Gastrocnemius medialis (tissue), 3 donors: ENCODE measurements around a stretch of chr6.

GRCh38 chr6:16700061-16701418 is 60.7 kb downstream of the ATXN1 start:
- PRO-cap: no peak
- RAMPAGE, long total RNA, 3 experiments: no peak in any of the 3 experiments

DNA sequence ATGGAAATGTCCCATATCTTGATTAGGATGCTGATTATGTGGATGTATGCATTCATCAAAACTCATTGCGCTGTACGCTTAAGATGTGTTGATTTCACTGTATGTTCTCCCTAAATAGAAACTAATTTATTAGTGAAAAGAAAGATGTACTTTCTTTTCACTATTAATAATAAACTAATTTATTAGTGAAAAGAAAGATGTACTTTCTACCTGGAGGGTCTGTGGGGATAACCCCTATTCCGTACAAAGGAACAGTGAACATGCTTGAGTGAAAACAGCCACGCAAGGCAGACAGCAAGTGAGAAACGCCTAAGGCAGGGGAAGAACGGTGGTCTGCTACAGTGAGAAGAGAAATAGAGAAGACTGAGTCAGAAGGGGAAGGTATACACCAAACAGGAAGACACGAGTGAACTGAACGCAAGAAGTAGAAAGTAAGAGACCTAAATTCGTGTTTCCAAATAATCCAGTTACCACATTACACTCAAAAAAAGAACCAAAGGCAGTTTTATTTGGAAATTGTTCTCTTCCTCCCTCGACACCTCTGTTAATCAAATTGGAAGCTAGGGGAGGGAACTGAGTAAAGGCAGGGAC is 49.1 kb downstream of the ATXN1 start:
- PRO-cap: no peak
- RAMPAGE, long total RNA, 3 experiments: no peak in any of the 3 experiments

- PRO-cap: no peak
- RAMPAGE, long total RNA, 3 experiments: no peak in any of the 3 experiments
These were observed 37.3 kb downstream of the ATXN1 start for GRCh38 chr6:16723909-16724318.

- PRO-cap: no peak
- RAMPAGE, long total RNA, 3 experiments: no peak in any of the 3 experiments
These were observed 33.1 kb downstream of the ATXN1 start for GRCh38 chr6:16728053-16728615.

DNA sequence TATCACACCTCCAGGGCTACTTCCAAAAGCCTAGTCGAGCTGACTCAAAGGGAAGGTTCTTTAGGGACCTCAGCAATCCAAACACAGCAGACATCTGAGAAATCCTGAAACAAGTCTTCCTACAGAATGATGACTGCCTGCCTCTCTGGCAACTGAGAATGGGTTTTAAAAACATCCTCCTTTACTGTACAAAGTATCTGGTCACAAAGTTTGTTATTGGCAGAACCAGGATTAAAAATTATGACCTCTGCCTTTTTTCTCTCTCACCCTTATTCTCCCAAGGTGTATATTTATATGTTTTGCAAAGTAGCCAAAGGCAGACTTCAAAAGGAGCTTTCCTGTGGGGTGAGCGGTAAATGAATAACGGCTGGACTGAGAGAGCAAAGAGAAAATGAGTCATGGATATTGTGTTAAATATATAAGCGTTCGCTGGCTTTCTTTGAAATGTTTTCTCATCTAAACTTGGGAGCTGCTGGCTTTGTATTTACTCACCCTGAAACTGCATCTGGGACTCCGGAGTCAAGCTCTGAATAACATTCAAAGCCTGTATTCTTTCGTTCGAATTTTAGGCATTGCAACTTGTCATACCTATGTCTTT is 32.2 kb downstream of the ATXN1 start:
- PRO-cap: no peak
- RAMPAGE, long total RNA, 3 experiments: no peak in any of the 3 experiments

GRCh38 chr6:16759567-16760563 is 1.4 kb downstream of the ATXN1 start:
- PRO-cap: bidirectional peak, plus-strand start at chr6:16760130, minus-strand start at chr6:16760058; bidirectional peak, plus-strand start at chr6:16760413, minus-strand start at chr6:16760387
- RAMPAGE, long total RNA, 3 experiments: start-site peak on the minus strand in 2 of 3 experiments, at chr6:16760157-16760266 at its widest, 30 to 47 reads per replicate

DNA sequence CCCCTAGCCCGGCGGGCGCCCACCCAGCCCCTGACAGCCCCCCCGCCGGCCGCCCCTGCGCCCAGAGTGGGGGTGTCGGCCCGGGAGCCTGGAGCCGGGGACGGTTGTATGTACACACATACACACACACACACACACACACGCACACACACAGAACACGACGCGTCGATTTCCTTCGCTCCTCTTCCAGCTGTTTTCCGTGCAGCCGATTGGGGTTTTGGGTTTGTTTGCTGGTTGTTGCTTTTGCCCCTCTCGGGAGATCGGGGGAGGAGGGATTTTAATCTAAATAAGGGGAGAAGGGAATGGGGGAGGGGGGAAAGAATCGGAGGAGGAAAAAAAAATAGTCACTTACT is 338 bp downstream of the ATXN1 start:
- PRO-cap: bidirectional peak, plus-strand start at position 133 of the sequence, minus-strand start at position 112 of the sequence
- RAMPAGE, long total RNA, 3 experiments: no peak in any of the 3 experiments

- PRO-cap: no peak
- RAMPAGE, long total RNA, 3 experiments: no peak in any of the 3 experiments
These were observed 86.0 kb upstream of the STMND1 start for GRCh38 chr6:17015529-17016639.

- PRO-cap: bidirectional peak, plus-strand start at chr6:17202848, minus-strand start at chr6:17202658
- RAMPAGE, long total RNA, 3 experiments: no peak in any of the 3 experiments
These were observed 78.6 kb upstream of the RBM24 start for GRCh38 chr6:17202404-17203133.

- PRO-cap: bidirectional peak, plus-strand start at chr6:17311755, minus-strand start at chr6:17311782; bidirectional peak, plus-strand start at chr6:17312063, minus-strand start at chr6:17311945
- RAMPAGE, long total RNA, 3 experiments: no peak in any of the 3 experiments
These were observed 30.5 kb downstream of the RBM24 start for GRCh38 chr6:17311518-17312188.

DNA sequence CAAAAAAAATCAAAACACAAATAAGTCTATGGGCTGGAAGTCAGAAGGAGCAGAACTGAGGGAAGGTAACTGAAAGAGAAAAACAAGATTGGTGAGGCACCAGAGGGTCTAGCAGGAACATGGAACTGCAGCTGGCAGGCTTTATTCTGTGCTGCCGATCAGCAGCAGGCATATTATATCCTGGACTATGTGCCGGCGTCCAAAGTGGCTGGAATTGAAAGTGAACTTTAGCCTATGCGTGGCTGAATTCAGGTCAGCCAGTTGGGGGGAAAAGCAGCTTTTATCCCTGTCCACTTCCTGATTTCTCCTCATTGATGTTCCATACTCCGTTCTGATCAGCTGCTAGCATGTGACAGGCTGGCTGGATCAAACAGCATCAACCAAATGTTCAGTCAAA is 98.9 kb downstream of the CAP2 start:
- PRO-cap: no peak
- RAMPAGE, long total RNA, 3 experiments: no peak in any of the 3 experiments

DNA sequence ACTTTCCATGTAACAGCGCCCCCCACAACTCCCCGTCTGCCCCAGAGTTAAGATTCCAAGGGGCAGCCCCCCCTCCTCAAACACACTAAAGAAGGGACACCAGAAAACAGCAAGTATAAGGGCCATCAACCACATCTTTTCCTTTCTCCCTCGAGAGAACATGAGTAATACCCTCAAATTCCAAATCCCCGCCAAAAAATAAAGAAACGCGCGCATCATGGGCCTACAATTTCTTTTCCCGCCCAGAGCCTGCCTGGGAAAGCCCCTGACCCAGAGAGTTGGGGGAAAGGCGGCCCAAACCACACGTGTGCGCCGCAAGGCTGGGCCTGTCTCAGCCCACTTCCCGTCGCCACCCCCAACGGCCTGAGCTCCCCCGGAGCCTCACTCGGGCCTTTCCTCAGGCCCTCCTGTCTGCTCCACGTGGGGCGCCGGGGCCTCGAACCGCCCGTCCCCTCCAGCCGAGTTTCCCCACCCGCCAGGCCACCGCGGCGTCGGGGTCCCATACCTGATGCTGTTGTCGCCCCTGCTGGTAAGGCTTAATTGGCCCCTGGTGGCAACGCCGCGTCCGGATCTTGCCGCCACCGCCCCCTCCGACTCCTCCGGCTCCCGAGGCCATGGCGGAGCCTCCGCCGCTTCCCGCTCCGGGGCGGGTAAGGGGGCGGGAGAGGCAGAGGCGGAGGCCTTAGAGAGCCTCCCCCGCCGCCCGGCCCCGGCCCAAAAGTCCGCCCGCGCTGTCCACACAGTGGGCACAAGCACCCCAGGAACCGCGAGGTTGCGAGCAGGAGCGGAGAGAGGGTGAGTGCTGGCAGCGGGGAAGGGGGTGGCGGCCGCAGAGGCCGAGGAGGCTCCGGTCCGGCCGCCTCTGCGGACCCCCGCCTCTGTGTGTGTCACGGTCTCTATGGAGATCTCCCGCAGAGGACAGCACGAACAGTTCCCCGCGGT is 682 bp downstream of the NUP153 start:
- PRO-cap: bidirectional peak, plus-strand start at position 384 of the sequence, minus-strand start at position 322 of the sequence; bidirectional peak, plus-strand start at position 798 of the sequence, minus-strand start at position 754 of the sequence; bidirectional peak, plus-strand start at position 832 of the sequence, minus-strand start at position 886 of the sequence
- RAMPAGE, long total RNA, 3 experiments: start-site peak on the plus strand in 1 of 3 experiments, centred at position 753 of the sequence, 5 reads per replicate

DNA sequence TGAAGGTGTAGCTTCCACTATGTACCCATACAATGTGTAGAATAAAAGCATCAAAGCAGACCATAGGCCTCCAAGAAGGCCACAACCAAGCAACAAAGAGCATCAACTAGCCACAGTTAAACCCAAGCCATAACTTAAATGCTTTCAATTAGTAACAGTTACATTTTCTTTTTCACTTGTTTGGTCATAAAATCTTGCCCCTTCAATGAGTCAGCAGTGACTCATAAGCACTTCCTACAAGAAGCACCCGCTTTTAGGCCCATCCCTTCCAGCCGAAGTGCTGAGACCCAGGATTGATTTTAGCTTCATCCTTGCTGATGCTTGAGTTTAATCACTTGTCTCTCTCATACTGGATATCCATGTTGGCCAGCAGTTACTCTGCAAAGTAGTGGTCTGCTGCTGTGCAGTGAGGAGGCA is 8.3 kb upstream of the NUP153 start:
- PRO-cap: no peak
- RAMPAGE, long total RNA, 3 experiments: no peak in any of the 3 experiments

DNA sequence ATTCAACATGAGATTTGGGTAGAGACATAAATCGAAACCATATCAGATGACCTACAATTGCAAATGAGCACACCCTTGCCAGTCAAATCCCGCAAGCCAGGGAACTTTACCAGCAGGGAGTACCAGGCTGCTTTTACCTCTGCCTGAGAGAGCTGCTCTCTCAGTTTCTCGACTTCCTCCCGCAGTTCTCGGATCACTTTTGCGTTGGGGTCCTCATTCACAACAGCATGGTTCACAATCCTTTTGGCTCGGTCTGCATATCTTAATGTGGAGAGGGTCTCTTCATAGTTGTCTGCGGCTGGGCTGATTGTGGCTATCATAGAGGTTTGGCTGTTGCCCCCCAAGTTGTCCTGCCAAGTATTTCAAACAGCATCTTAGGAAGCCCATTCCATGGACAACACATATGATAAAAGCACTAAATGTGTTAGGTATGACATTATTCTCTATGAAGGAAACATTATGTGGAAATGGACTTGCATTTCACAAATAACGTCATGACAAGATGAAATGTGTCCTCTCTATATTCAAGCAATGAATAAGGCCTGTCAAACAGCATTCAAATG is 130.1 kb upstream of the NUP153 start:
- PRO-cap: no peak
- RAMPAGE, long total RNA, 3 experiments: no peak in any of the 3 experiments

DNA sequence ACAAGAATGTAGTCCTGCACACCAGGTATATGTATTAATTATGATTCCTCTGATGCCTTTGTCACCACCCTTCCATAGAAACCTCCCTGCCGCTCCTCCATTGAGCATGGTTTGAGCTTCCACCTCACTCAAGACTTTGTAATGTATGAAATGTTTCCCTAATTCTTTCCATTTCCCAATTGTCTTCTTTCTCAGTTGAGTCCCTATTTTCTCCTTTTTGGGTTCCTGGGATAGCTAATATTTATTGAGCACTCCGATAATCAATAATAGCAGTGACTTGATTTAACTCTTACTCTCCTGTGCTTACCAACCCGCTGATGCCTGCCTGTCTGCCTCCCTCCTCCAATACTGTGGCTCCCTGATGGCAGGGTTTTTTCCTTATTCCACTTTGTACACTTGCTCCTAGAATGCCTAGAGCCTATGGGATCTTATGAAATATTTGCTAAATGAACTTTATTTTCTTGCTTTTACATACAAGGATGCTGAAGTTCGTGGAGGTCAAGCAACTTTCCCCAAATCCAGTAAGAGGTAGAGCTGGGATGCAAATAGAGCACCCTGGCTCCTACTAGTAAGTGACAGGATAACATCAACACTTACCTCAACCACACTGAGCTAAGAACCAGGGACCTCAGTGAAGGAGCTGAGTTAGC is 136.8 kb downstream of the KIF13A start:
- PRO-cap: no peak
- RAMPAGE, long total RNA, 3 experiments: no peak in any of the 3 experiments

DNA sequence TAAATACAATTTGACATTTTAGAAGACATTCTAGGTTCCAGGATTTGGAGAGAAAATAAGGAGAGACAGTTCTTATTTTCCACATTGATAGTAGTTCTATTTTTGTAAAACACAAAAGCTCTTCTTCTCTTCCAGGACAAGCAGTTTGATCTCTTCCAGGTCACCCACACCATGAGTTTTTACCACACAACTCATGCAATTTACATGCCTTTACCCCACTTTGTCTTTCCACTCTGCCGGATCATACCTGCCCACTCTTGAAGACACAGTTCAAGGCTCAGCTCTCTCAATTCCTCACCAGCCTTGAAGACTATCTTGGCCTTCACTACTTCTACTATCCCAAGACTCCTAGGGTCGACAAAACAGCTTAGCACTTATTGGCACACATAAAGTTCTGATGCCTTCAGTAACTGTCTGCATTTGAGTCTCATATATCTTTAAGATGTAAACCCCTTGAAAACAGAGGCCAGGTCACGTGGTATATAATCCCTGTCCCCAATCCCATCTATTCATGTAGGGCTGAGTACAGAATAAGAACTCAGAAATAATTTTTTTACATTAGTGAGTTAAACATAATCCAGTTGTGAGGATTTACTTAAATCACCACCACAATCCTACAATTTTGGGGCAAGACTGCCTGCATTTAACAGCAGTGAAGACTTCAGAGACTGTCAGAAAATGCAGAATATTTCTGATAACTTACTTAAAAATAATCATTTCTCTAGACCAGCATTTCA is 84.9 kb downstream of the KIF13A start:
- PRO-cap: no peak
- RAMPAGE, long total RNA, 3 experiments: no peak in any of the 3 experiments

DNA sequence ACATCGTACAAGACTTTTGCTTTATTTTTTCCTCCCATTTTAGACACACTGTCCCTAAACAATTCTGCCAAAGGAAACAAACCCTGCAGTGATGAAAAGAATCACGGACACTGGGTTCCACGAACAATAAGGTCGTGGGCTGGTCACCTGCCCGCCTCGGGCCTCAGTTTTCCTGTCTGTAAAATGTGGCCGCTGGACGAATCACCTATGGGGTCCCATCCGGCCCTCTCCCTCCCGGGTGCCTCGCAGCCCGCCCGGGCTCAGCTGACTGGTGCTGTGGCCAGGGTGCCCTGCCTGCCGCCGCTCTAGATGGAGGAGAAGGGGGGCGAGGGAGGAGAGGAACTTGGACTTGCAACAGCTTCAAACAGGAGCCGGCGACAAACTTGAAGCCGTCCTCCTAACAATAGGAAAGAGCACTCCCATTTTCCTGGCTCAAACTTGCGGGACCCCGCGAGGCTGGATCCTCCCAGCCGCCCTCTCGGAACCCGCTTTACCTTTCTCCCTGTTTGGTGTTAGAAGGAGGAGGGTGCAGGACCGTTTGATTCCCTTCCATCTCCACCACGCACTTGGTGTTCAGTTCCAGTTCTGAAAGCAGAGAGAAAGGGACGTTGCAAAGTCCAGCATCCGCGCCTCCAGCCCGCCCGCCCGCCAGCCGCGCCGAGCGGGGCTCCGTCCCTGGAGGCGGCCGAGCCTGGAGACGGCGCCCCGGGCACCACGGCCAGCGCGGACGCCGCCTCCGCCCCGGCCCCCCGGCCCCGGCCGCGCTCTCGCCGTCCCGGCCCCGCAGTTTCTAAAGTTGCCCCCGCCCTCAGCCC is 668 bp downstream of the KIF13A start:
- PRO-cap: bidirectional peak, plus-strand start at position 363 of the sequence, minus-strand start at position 270 of the sequence; unidirectional peak, plus-strand start at position 623 of the sequence
- RAMPAGE, long total RNA, 3 experiments: no peak in any of the 3 experiments

DNA sequence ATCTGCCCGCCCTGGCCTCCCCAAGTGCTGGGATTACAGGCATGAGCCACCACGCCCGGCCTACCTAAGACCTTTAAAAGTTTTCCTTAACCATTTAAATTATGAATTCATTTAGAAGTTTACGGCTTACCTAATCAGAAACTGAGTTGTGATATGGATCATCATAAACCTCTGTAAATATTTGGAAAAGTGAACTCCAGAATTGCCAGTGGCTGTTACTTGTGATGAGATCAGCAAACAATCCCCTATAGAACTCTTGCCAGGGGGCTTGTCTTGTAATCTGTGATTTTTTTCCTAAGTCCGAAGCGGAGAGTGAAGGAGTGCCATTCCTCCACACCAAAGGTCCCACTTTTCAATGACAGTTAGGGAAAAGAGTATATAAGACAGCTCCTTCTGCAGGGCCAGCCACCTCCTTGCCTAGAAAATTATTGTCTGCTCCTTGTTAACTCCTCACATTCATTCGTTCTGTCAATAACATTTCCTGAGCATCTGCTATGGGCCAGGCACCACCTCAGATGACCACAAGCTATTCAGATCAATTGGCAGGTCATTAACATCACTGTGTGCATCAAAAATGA is 64.3 kb upstream of the KIF13A start:
- PRO-cap: no peak
- RAMPAGE, long total RNA, 3 experiments: no peak in any of the 3 experiments

GRCh38 chr6:18390974-18391464 is 3.9 kb downstream of the RNF144B start:
- PRO-cap: no peak
- RAMPAGE, long total RNA, 3 experiments: no peak in any of the 3 experiments

- PRO-cap: no peak
- RAMPAGE, long total RNA, 3 experiments: no peak in any of the 3 experiments
These were observed 533.8 kb upstream of the ID4 start for GRCh38 chr6:19303246-19303926.